HepG2 (cell line): ENCODE data around the genes PPM1H, AVPR1A and TBC1D30.

DNA sequence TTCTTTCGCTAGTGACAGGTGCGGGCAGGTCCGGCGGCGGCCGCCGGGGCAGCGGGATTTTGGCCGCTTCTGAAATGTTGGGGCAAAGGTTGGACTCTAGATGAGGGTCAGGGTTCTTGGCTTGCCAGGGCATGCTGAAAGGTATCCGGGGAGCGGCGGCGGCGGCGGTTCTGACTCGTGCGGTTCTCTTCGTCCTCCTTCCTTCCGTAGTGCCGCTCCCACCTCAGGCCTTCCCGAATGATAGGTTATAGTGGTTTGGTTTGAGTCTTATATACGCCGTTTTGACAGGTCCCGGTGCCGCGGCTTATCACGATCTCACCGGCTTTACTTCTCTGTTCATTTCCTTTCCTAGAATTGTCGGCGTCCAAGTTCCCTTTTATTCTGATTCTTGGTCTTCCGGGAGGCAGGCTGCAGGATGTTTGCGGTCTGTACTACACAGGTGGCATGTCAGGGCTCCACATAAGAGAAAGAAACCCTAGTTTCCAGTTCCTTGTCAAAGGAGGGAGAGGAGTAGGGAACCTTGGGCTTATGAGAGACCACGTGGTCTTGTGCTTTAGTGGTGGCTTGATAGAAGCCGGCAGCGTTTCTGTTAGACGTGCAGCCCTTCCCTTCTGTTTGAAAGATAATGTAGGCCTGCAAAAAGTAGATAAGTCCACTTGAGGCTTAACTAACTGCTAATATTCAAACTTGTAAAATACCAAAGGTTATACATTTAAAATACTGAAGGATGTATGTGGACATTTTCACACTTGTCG lies 549 bp downstream of the USP15 start:
- RRBS, 2 experiments, result 3 to 4% methylated on average over 4 to 5 of the region's 37 CpGs
CAGE:
- cytosol, long polyA minus RNA, result no peak
- cytosol, long polyA plus RNA, result no peak
- long polyA plus RNA, result no peak
- nucleus, long polyA minus RNA, result no peak
- nucleus, long polyA plus RNA, result no peak

DNA sequence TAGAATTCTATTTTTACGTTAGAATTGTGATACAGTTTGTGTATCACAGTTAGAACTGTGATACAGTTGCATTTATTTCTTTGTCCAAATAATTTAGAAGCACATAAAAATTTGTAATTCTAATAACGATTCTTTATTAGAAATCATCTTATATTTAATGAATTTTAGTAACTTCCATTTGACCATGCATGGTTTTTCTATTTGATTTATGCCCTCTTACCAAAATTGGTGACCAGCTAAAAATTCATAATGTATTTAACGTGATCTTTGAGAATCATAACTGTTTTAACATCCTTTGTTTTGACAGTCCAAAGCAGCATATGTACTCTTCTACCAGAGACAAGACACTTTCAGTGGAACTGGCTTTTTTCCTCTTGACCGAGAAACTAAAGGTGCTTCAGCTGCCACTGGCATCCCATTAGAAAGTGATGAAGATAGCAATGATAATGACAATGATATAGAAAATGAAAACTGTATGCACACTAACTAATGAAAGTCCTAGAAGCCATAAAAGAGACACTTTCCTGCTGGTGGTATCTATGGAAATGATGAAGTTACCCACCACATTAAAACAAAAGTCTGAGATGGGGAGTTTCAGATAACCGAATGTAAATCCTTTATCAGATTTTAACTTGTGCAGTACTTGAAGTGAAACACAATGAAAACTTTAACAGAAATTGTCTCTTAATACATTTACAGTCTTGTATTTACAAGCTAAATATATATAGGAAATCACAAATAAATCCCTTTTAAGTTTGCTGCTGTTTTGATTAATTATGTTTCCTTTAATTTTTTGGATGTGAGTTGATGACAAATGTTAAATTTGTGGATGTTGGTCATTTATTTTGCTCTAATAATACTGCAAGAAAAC lies 62.5 kb upstream of the MON2 start:
- RRBS, 2 experiments, result no CpG with 5 or more reads among the region's 5 CpGs
CAGE:
- cytosol, long polyA minus RNA, result start-site peak on the plus strand centred at position 418 of the sequence, 39 bp wide, 9 reads; start-site peak on the plus strand centred at position 540 of the sequence, 102 bp wide, 16 reads
- cytosol, long polyA plus RNA, result no peak
- long polyA plus RNA, result no peak
- nucleus, long polyA minus RNA, result no peak
- nucleus, long polyA plus RNA, result no peak

DNA sequence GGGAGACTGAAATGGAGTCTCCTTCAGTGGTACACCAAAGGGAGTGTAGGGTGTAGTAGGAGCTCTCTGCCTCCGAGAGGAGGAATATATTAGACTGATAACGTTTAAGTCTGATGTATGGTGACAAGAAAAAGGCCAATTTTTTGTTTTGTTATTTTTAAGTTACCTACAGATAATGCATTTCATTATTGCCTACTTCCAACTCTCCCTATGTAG lies 58.6 kb upstream of the MON2 start:
- RRBS, 2 experiments, result no CpG with 5 or more reads among the region's 2 CpGs
CAGE:
- cytosol, long polyA minus RNA, result no peak
- cytosol, long polyA plus RNA, result no peak
- long polyA plus RNA, result no peak
- nucleus, long polyA minus RNA, result no peak
- nucleus, long polyA plus RNA, result no peak

- RRBS, 2 experiments, result no CpG with 5 or more reads among the region's 2 CpGs
CAGE:
- cytosol, long polyA minus RNA, result no peak
- cytosol, long polyA plus RNA, result no peak
- long polyA plus RNA, result no peak
- nucleus, long polyA minus RNA, result no peak
- nucleus, long polyA plus RNA, result no peak
Observed at GRCh38 chr12:62487976-62488328, 21.3 kb downstream of the MON2 start.

GRCh38 chr12:62604618-62604894 lies 137.9 kb downstream of the MON2 start:
- RRBS, 2 experiments, result no CpG with 5 or more reads among the region's 3 CpGs
CAGE:
- cytosol, long polyA minus RNA, result no peak
- cytosol, long polyA plus RNA, result no peak
- long polyA plus RNA, result no peak
- nucleus, long polyA minus RNA, result no peak
- nucleus, long polyA plus RNA, result no peak

DNA sequence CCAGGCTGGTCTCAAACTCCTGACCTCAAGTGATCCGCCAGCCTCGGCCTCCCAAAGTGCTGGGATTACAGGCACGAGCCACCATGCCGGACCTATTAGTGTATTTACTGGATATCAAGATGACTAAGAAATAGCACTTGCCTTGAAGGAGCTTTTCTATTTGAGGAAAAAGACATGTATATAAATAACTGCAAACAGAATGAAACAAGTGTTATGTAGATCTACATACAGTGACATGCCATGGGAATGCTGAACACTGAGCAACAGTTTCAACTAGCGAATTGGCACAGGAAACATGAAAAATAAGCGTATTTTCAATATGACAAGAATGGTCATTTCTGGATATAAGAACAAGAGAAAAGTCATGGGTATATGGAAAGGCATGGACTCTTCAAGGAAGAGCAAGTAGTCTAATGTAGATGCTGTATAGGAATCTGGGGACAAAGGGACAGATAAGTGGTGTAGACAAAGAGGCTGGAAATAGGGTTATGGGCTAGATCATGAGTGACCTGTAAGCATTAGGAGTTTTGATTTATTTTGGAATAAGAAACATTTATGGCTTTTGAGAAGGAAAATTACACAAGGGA lies 147.2 kb downstream of the MON2 start:
- RRBS, 2 experiments, result no CpG with 5 or more reads among the region's 6 CpGs
CAGE:
- cytosol, long polyA minus RNA, result no peak
- cytosol, long polyA plus RNA, result no peak
- long polyA plus RNA, result no peak
- nucleus, long polyA minus RNA, result no peak
- nucleus, long polyA plus RNA, result no peak

- RRBS, 2 experiments, result no CpG with 5 or more reads among the region's 3 CpGs
CAGE:
- cytosol, long polyA minus RNA, result no peak
- cytosol, long polyA plus RNA, result no peak
- long polyA plus RNA, result no peak
- nucleus, long polyA minus RNA, result no peak
- nucleus, long polyA plus RNA, result no peak
Observed at GRCh38 chr12:62724789-62725378, 210.1 kb downstream of the PPM1H start.

GRCh38 chr12:62934815-62935595 lies at the start of gene PPM1H:
PPM1H (minus strand) TSS chr12:62935150.
- RRBS, 2 experiments, result 1% methylated on average over 51 of the region's 66 CpGs
CAGE:
- cytosol, long polyA minus RNA, result start-site peak on the minus strand at chr12:62935082-62935157, 546 reads
- cytosol, long polyA plus RNA, result start-site peak on the minus strand at chr12:62935084-62935248, 139 and 291 reads in 2 replicates
- long polyA plus RNA, result start-site peak on the minus strand at chr12:62935078-62935123, 45 and 42 reads in 2 replicates
- nucleus, long polyA minus RNA, result start-site peak on the minus strand at chr12:62935083-62935116, 61 reads
- nucleus, long polyA plus RNA, result start-site peak on the minus strand at chr12:62935079-62935166, 159 and 53 reads in 2 replicates

- RRBS, 2 experiments, result no CpG with 5 or more reads among the region's 3 CpGs
CAGE:
- cytosol, long polyA minus RNA, result no peak
- cytosol, long polyA plus RNA, result no peak
- long polyA plus RNA, result no peak
- nucleus, long polyA minus RNA, result no peak
- nucleus, long polyA plus RNA, result no peak
Observed at GRCh38 chr12:63045160-63045702, 105.8 kb downstream of the AVPR1A start.

GRCh38 chr12:63150715-63151448 lies at the start of gene AVPR1A:
AVPR1A (minus strand) TSS chr12:63151201.
- RRBS, 2 experiments, result 42 to 43% methylated on average over 16 to 19 of the region's 53 CpGs
CAGE:
- cytosol, long polyA minus RNA, result no peak
- cytosol, long polyA plus RNA, result no peak
- long polyA plus RNA, result no peak
- nucleus, long polyA minus RNA, result no peak
- nucleus, long polyA plus RNA, result no peak

GRCh38 chr12:64611869-64612333 lies 1.6 kb downstream of the RASSF3 start:
- RRBS, 2 experiments, result no CpG with 5 or more reads among the region's 7 CpGs
CAGE:
- cytosol, long polyA minus RNA, result no peak
- cytosol, long polyA plus RNA, result no peak
- long polyA plus RNA, result no peak
- nucleus, long polyA minus RNA, result no peak
- nucleus, long polyA plus RNA, result no peak

DNA sequence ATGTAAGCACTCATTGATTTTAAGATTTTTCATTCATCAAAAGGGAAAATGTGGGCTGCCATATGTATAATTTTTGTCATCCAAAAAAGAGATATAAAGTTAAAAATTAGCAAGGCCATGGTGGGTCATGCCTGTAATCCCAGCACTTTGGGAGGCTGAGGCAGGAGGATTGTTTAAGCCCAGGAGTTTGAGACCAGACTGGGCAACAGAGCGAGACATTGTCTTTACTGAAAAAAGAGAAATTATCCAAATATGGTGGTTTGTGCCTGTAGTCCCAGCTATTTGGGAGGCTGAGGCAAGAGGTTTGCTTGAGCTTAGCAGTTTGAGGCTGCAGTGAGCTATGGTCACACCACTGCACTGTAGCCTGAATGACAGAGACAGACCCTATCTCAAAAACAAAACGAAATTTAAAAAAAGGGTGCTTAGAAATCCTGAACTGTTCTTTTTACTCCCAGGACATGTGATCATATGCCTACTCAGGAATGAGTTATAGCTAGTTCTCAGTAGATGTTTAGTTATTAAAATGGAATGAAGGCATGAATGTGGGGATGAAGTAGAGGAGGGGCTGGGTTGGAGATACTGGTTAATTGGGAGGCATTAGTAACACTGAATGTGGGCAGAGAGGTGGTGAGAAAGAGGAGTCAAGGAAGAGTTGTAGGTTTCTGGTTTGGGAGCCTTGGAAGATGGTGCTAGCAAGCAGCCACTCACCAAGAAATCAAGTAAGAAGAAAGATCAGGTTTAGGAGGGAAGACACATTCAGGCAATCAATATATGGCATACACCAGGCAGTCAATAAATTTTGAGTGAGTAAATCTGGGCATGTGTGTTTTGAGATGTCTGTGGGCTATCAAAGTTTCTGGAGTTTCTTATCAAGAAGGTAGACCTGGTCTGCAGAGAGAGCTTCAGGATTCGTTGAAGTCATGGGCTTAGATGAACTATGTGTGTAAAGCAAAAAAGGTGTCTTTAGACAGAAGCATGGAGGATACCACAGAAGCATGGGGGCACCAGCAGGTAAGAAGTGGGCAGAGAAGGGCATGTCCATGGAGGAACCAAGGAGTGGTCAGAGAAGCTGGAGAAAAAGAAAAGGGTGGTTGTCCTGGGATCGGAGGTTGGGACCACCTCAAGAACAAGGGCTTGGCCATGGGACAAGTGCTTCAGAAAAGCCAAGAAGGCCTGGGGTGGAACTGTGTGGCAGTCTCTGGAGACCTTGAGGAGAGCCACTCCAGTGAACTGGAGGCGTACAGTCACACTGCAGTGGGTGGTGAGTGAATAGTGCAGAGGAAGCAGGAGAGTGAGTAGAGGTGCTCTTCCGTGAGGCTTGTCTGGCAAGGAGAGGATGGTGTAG lies 20.3 kb downstream of the RASSF3 start:
- RRBS, 2 experiments, result no CpG with 5 or more reads among the region's 6 CpGs
CAGE:
- cytosol, long polyA minus RNA, result no peak
- cytosol, long polyA plus RNA, result no peak
- long polyA plus RNA, result no peak
- nucleus, long polyA minus RNA, result no peak
- nucleus, long polyA plus RNA, result no peak

DNA sequence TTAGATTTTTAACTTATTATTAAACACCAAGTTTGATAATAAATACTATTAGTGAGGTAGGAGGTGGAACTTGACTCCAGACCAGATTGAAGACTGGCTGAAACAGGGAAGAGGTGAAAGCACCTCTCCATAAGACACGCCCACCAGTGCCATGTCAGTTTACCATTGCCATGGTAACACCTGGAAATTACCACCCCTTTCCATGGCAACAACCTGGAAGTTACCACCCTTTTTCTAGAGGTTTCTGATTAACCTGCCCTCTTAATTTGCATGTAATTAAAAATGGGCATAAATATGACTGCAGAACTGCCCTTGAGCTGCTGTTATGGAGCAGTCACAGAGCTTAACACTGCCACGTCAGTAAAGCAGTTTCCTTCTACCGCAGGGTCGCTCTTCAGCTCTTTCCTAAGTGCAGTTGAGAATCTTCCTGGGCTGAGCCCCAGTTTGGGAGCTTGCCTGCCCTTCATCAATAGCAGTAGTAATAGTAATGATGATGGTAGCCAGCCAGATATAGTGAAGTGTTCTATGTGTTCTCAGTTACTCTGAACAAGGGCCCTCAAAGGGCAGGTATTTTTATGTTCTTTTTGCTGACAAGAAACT lies 55.2 kb downstream of the RASSF3 start:
- RRBS, 2 experiments, result no CpG with 5 or more reads among the region's 4 CpGs
CAGE:
- cytosol, long polyA minus RNA, result no peak
- cytosol, long polyA plus RNA, result no peak
- long polyA plus RNA, result no peak
- nucleus, long polyA minus RNA, result no peak
- nucleus, long polyA plus RNA, result no peak

DNA sequence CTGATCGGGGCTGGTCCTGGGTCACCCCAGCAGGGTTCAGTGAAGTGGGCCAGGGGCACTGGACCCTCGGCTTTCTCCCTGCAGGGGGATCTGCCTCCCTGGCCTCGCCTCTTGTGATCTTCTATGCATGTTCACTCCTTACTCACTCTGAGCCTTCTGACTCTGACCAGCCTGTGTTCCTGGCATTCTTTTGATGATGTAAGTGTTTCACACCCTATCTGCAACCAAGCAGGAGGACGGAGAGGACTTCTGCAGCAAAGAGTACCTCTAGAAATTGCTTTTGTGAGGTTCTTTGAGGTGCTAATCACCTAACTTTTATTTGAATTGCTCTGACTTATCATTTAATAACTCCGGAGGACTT lies 61.0 kb downstream of the RASSF3 start:
- RRBS, 2 experiments, result no CpG with 5 or more reads among the region's 5 CpGs
CAGE:
- cytosol, long polyA minus RNA, result no peak
- cytosol, long polyA plus RNA, result no peak
- long polyA plus RNA, result no peak
- nucleus, long polyA minus RNA, result no peak
- nucleus, long polyA plus RNA, result no peak

DNA sequence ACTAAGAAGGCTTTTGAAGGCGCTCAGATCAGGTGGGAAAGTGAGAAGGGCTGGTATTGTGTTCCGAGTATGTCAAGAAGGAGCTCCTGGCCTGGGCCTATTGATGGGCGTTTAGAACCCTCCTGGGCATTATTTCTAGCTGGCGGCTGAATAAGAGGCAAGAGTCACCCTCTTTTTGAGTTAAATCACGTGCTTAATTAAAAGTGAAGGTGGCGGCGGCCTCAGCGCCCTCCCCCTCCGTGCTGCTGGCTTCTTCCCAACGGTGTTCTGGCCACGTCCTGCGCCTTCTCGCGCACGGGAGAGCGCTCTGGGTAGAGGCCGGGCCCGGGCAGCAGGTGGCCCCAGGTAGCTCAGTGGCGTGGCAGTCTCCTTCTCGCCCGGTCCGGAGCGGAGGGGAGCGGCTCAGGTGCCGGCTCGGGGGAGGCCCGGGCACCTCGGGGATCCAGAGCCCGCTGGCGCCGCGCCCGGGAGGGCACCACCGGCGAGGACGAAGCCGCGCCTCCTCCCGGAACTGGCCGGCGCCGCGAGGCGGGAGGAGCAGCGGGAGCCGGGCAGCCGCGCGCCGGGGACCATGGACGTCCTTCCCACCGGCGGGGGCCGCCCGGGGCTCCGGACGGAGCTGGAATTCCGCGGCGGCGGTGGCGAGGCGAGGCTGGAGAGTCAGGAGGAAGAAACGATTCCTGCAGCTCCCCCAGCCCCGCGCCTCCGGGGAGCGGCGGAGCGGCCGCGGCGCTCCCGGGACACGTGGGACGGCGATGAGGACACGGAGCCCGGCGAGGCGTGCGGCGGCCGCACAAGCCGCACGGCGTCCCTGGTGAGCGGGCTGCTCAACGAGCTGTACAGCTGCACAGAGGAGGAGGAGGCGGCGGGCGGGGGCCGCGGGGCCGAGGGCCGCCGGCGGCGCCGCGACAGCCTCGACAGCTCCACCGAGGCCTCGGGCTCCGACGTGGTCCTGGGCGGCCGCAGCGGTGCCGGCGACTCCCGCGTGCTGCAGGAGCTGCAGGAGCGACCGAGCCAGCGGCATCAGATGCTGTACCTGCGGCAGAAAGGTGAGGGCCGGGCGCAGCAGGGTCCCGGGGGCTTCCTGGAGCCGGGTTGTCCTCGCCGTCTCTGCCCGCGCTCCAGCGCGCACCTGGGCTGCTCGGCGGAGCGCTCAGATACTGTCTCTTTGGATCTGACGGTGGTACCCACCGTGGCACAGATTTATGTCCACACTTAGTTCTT lies 21.4 kb upstream of the GNS start:
- RRBS, 2 experiments, result 3% methylated on average over 41 to 42 of the region's 132 CpGs
CAGE:
- cytosol, long polyA minus RNA, result no peak
- cytosol, long polyA plus RNA, result no peak
- long polyA plus RNA, result no peak
- nucleus, long polyA minus RNA, result no peak
- nucleus, long polyA plus RNA, result no peak

DNA sequence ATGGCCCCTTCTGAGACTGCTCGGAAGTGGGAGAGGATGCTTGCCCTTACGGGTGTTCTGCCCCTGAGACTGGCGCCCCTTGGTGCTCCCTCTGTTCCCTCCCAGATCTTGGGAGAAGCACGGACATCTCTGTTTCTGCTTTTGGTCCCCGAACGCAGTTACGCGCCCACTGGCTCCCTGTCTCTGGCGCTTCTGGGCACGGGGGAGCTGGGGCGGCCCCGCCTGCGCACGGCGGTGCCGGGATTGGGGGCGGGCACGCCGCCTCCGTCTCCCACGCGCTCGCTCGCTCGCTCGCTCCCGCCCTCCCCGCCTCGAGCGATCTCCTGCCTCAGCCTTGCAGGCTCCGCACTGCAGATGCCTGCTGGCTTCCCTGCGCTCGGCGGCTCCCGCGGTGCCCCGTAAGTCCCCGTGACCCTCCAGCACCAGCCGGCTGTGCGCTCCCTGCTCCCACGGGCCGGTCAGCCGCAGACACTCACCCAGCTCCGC lies at the start of gene TBC1D30:
Gene TBC1D30 (plus strand): TSS at position 331 of the 486 bp plus-strand sequence.
- RRBS, 2 experiments, result 6 to 14% methylated on average over 3 of the region's 44 CpGs
CAGE:
- cytosol, long polyA minus RNA, result no peak
- cytosol, long polyA plus RNA, result no peak
- long polyA plus RNA, result no peak
- nucleus, long polyA minus RNA, result no peak
- nucleus, long polyA plus RNA, result no peak

DNA sequence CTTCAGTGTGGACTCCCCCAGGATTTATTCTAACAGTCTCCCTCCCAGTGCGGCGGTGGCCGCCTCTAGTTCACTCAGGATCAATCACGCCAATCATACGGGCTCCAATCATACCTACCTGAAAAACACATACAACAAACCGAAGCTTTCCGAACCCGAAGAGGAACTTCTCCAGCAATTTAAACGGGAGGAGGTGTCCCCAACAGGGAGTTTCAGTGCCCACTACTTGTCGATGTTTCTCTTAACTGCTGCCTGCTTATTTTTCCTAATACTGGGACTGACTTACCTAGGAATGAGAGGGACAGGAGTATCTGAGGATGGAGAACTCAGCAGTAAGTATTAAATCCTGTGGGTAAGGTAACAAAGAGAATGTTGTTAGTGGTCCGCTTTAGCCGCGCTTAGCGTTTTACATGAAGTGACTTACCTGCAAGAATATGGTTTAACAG lies 1.4 kb downstream of the LEMD3 start:
- RRBS, 2 experiments, result no CpG with 5 or more reads among the region's 14 CpGs
CAGE:
- cytosol, long polyA minus RNA, result start-site peak on the plus strand centred at position 153 of the sequence, 178 bp wide, 34 reads
- cytosol, long polyA plus RNA, result no peak
- long polyA plus RNA, result no peak
- nucleus, long polyA minus RNA, result no peak
- nucleus, long polyA plus RNA, result no peak

GRCh38 chr12:65238270-65239149 lies 40.0 kb upstream of the MSRB3 start:
- RRBS, 2 experiments, result no CpG with 5 or more reads among the region's 4 CpGs
CAGE:
- cytosol, long polyA minus RNA, result no peak
- cytosol, long polyA plus RNA, result no peak
- long polyA plus RNA, result no peak
- nucleus, long polyA minus RNA, result no peak
- nucleus, long polyA plus RNA, result no peak

- RRBS, 2 experiments, result no CpG with 5 or more reads among the region's 1 CpG
CAGE:
- cytosol, long polyA minus RNA, result no peak
- cytosol, long polyA plus RNA, result no peak
- long polyA plus RNA, result no peak
- nucleus, long polyA minus RNA, result no peak
- nucleus, long polyA plus RNA, result no peak
Observed at GRCh38 chr12:66127704-66128034, 2.9 kb downstream of the LLPH start.

DNA sequence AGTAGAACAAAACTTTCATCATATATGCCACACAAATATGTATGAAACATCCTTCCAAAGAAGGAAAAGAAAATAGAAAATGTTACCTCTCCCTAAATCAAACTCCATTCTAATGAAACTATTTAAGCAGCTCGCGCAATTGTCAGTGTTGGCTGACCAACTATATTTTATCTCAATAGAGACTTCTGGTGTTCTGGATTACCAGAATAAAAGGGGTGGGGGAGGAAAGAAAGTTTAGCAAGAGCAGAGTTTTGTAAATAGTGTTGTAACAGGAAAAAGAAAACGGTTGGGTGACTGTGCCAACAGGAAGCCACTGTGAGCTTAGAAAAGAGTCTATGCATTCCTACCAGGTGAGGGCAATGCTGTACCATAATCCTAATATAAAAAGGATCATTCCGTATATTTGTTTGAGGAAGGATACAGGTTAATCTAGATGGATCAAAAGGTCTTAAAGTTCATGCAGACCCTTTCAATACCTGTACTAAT lies 14.5 kb upstream of the LLPH start:
- RRBS, 2 experiments, result no CpG with 5 or more reads among the region's 4 CpGs
CAGE:
- cytosol, long polyA minus RNA, result start-site peak on the minus strand centred at position 396 of the sequence, 71 bp wide, 7 reads
- cytosol, long polyA plus RNA, result no peak
- long polyA plus RNA, result no peak
- nucleus, long polyA minus RNA, result no peak
- nucleus, long polyA plus RNA, result no peak